ENCODE measurements around the genes LIPA and IFIT5.

- PRO-cap: no peak
Measured at GRCh38 chr10:87598561-87599043, 61.1 kb upstream of the PAPSS2 start.

DNA sequence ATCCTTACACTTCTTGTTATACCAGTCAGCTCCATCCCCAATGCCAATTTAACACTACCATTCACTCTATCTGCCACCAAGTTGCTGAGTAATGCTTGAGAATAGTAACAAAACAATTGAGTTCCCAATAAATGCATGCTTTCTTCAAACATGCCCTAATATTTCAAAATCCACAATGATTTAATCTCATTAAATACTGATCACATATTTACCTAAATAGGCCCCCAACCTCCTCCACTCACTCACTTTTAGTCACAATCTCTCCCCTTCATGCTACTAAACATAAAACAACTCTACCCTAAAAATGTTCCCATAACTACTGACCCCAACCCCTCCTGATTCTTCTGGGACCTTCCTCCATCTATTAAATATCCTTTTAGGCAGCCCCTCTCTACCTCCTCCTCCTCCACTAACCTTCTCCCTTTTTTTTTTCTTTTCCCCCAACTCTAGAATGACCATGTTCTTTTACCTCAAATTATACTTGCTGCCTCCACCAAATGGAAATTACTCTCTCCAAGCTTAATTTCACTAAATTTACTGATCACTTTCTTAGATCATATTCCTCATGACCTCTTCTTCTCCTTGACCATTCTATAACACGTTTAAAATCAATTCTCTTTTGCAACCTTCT, 12.6 kb downstream of the ATAD1 start:
- PRO-cap: no peak

DNA sequence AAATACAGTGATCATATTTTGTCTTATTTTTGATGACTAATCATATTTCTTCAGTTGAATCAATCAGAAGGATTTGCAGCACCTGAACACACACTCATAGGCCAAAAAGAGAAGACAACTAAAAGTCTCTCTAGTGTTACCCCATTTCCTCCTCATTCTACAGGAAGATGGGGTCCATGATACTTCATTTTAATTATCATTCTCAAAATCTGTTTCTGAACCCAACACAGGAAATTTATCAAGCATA, 8.7 kb upstream of the ATAD1 start:
- PRO-cap: no peak

GRCh38 chr10:87850878-87851274, 12.5 kb downstream of the KLLN start:
- PRO-cap: no peak

GRCh38 chr10:88062766-88063393, 199.5 kb downstream of the PTEN start:
- PRO-cap: no peak

GRCh38 chr10:88082737-88083229, 219.4 kb downstream of the PTEN start:
- PRO-cap: no peak

GRCh38 chr10:88255943-88256919, 326.9 kb downstream of the RNLS start:
- PRO-cap: no peak

DNA sequence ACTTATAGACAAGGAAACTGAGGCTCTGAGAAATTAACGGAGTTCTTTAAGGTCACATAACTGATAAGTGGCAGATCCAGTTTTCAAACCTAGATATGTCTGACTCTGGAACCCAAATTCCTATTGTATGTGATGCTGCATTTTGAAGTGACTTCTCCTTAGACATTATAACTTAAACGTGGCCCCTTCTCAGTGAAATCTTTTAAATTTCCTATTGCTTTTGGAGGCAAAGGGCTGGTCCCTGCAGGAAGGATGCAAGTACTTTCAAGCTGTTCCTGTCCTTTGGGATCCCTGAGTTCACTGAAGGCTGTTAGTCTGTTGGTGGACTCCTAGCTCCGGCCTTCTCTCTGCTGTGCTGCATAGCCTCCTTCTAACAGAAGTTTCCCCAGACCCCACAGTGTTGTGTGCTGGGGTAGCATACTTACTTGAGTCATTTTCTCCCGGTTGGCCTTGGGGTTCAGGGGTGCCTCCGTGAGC, 9.2 kb downstream of the ACTA2 start:
- PRO-cap: no peak

DNA sequence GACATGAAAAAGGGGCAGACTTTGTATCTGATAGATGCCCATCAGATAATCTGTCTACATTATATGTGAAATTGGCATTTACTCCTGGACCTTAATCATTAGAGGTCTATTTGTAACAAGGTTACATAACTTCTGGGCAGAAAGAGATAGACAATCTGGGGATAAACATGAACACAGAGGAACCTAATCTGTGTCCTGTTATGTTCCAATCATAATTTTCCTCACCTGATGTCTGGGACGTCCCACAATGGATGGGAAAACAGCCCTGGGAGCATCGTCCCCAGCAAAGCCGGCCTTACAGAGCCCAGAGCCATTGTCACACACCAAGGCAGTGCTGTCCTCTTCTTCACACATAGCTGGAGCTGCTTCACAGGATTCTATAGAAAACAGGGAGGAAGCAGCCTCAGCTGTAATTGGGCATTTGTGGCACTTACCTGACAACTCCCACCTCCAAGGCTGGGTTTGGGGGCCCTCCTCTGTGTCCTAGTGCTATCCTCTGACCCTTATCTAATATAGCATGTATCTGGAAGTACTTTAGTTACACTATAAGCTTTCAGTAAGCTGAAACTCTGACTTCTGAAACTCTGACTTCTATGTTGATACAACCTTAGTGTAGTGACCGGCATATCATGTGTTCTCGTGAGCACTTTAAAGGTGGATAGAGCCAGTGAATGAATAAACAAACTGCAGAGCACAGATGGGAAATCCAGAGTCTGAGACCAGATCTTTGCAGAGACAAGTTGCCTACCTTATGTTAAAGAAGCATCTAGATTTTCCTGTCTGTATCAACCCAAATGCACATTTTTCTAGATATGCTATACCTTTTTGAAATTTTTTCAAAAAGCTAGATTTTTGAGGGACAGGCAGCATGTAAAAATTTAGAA, 3.8 kb downstream of the ACTA2 start:
- PRO-cap: no peak

- PRO-cap: bidirectional peak, plus-strand start at chr10:88991890, minus-strand start at chr10:88991721
Measured at GRCh38 chr10:88991608-88991939, 976 bp downstream of the FAS start.

DNA sequence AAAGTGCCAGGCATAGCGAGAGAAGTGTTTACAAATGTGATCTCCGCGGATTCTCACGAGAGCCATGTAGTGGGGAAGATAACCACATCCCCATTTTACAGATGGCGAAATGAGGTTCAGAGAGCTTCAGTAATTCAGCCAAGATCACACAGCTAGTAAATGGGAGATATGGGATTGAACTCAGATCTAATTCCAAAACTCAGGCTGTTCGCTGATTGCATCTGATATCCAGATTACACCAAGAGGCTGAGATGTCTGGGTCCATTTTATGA, 1.3 kb downstream of the FAS start:
- PRO-cap: no peak

DNA sequence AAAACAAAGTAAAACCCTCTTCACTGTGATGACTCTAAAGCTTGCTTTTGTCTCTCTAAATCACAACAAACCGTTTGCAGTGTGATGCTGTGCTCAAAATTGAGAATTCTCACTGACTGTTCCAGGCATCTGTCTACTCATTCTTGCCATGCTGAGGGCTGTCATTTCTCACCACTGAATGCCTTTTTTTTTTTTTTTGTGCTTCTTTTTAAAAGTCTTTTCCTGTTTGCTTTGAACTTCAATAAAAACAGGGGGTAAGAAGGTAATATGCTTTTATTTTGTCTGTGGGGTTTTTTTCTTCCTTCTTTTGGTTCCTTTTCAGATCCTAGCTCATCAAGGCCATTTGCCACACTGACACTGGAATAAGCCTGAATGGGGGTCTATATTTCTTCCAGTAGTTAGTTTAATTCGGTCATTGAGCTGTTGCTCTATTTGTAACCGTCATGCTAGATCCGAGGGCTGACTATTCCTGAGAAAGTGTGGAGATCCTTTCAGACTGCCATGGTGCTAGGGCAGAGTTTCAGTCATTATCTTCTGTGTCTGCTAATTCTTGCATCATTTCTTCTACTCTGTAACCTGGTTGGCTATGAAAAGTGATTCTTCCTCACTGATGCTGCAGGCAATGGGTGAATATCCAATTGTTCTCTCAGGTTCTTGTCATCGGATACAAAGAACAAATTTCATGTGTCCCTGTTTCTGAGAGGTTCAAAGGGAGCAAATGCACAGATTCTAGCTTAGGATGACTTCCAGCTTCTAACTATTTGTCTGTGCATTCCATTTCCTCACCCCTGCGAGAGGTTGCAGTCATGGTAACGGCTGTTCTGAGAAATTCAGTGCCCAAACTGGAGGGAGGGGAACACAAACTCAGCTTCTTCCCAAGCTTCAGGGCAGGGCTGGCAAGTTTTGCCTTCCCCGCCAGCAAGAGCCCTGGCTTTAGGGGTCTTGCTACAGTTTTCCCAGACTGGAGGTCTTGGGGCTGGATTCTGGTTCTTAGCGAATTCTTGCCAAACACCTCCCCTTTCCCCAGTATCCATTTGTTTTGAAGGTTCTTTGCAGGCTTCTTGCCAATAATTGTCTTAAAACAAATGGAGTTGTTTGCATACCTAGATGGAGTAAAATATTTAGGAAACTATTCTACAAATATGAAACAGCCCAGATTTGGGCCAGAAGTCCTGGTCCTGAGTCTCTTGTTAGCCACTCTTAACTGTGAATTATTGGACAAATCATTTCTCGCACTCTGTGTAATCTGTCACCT, 10.9 kb downstream of the FAS start:
- PRO-cap: no peak

GRCh38 chr10:89152919-89153442, 54.1 kb downstream of the CH25H start:
- PRO-cap: no peak

DNA sequence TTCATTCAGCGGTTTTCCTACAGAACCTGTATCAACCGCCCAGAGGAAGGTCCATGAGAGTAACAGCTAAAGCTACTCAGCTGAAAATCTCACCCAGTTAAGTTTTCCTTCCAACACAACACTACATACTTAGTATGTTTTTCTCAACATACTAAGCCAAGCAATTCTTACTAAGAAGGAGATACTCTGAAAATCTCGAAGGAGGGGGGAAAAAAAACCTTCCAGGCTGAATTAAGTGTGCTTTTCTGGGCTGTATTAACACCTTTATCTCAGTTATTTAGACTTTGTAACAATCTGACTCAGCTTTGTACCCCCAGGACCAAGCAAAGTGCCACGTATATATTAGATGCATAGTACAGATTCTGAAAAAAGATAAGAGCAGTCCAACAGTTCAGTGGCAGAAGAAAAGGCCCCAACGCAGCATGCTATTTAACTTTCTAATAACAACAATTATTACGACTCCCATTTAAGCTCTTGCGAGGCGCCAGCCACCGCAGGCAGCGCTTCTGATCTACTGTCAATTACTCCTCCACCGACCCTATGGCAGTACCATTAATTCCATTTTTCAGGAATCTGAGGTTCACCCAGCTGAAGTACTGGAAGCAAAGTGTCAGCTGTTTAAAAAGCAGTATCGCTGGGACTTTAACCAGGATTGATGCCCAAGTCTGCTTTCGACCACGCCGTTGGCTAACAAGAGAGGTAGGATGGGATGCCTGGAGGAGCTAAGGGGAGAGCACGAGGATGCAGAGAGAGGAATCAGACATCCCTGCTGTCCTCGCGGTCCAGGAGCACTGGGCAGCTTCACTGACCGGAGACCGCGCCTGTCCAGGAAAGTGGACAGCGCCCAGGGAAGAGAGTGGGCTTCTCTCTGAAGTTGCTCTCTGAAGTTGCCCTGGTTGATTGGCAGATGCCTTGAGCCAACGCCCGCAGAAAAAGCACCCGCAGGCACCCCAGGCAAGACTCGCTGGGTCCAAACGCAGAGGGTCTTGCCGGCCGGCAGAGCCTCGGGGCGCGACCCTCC, 617 bp downstream of the LIPA start:
- PRO-cap: no peak

DNA sequence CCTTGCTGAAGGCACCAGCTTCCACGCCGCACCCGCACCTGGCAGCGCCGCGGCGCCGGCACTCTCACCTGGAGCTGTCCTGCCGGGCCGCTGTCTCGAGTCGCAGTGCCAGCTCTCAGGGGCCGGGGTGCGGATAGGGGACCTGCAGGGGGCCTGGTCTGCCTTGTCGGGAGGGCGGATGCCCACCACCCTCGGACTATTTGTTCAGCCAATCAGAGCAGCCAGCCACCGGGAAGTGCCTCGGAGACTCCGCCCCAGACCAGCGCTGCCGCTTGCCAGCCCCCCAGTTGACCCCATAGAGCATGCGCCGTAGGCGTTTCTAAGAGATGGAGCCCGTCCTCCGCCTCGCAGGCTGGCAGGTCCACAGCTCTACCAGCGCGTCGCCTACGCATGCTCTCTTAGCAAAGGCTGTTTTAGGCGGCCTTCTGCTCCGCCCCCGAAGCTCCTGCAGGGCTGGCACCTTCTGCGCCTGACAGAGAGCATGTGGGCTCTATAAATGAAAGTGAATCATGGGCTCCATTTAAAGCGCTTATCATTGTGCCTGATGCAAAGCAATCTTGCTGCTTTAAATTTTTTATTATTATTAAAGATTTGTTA, at the start of gene LIPA:
Gene LIPA, minus strand, starts transcription at position 107 of the 597 bp plus-strand sequence.
- PRO-cap: unidirectional peak, minus-strand start at position 101 of the sequence; unidirectional peak, minus-strand start at position 461 of the sequence

GRCh38 chr10:89369149-89369516, 8.7 kb upstream of the IFIT1B start:
- PRO-cap: no peak

DNA sequence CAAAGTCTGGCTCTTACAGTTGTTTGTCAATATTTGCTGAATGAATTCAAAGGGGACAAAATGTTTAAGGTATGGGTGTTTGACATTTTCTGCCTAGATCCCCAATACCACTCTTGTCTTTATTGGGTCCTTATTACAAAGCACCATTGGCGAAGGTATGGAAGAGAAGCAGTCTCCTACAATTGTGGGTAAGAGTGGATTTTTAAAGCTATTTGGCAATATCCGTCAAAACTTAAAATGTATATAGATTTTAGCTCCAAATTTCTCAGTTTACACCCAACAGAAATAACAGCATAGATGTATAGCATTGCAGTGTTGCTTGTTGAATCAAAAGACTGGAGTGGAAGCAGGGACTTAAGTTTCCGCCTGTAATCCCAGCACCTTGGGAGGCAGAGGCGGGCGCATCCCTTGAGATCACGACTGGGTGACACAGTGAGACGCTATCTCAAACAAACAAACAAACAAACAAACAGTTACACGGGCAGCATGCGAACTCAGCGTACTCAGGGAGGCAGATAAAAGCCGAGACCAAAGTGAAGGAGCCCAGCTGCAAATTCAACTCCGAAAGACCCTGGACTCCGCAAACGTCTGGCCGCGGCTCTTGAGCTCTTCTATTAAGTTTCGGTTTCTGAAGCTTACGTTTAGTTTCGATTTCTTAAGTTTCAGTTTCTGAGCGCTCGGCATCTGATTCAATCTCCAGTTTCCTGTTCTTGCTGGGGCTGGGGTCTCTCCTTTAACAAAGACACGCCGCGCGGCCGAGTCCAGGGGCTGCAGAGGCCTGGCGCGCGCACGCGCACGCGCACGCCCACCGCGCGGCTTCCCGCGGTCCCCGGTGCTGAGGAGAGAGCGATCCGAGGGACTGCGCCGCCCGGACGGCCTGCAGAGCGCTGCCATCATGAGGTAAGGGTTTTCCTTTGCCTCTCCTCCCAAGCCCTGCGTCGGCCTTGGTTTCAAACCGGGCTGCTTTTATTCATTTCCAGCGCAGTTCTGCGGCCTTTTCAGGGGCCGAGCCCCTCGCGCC, at the start of gene IFIT5:
Gene IFIT5, plus strand, starts transcription at position 665 of the 1,021 bp plus-strand sequence.
- PRO-cap: unidirectional peak, plus-strand start at position 377 of the sequence; bidirectional peak, plus-strand start at position 850 of the sequence, minus-strand start at position 770 of the sequence

DNA sequence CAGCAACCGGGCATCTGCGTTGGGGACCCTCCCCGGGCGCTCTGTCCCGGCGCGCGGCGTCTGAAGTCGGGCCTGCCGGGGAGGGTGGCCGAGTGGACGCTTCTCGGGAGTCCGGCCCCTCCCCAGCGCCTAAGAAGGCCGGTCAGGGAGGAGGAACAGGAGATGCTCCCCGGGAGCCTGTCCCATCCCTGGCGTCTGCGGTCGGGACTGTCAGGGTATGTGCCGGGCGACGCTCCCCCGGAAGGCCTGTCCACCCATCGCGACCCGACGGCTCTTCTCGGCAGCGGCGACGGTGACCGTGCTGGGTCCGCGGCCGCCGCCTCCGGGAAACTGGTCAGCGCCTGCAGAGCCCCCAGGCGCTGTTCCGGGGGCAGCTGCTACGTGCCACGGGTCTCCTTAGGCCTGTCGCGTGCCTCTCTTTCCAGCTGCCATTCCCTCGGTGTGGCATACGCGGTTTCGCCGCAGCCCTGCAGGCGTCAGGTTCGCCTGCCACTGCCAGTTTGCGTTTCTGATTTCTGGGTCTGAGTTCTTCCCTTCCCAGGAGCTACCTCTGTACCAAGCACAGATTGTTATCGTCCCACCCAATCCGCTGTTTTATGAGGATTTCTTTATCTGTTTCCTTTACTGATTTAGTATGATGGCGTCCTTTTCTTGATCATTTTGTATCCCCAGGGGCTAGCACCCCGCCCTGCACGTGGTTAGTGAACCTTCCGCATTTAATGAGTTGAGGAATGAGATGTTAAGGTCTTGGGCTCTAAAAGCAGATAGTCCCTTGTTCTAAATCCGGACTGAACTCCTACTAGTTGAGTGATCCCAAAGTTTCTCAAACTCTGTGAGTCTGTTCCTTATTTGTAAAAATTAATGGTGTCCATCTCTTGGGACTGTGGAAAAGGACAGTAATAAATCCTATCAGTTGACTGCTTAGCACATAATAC, 824 bp downstream of the IFIT5 start:
- PRO-cap: bidirectional peak, plus-strand start at position 485 of the sequence, minus-strand start at position 326 of the sequence

DNA sequence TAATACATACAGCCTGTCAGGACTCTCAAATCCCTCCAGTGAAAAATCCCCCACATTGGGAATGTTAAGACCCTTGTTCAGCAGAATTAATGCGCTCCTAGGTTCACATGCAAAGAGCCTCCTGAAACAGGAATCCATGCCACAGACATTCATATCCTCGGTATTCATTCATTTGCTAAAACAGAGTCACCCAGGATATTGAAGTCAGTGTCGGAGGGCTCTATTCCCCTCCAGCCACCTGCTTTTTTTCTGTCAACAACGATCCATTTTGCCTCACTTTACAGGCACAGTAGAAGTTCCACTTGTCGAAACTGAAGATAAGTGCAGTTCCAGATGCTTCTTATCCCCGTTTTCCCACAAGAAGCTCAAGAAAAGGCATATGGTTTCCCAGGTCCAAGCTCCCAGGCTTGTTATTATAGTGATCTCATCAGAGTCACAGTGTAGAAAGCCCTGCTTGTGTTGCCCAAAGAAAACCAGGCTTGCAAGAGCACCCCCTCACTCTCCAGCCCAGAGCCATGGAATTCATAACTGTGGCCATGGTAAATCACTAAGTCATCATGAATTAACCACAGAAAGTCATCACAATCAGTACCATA, 20.1 kb downstream of the SLC16A12 start:
- PRO-cap: no peak

- PRO-cap: no peak
Measured at GRCh38 chr10:89633332-89633910, 11.6 kb downstream of the PANK1 start.

Measured in ReNcell CX (cell line).